Mesenteric fat pad (tissue), 1 donor: ENCODE data around the genes MIXL1 and ITPKB.

- PRO-cap: no peak
Measured at GRCh38 chr1:225890340-225890753, 1.4 kb upstream of the LEFTY1 start.

DNA sequence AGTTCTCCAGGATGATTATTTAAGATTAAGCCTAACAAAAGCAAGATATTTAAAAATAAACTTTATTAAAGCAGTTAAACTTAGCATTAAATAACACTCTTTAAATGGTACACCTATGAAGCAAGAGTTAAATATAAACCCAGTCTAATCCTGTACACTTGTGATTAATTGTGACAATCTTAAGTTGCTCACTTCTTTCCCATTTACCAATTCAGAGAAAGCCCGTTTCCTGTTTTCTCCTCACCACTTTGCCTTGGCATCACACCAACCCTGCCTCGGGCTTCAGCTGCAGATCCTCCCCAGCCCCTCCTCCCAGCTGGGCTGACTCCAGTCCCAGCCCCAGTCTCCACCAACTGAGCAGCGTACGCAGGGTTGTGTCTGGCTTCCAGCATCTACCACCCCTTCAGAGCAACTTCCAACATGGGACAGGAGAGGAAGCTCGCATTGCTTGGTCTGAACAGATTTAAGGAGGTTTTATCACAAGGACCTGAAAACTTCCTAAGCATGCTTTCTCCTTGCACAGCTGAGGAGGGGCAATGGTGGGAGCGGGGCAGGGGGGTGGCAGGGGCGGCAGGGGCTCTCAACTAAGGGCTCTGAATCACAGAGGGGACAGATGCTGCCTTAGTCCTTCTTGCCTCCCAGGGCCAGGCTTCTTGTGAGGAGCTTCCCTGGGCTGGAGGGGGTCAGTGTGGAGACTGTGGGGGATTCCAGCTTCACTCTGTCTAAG lies 4.1 kb downstream of the PYCR2 start:
- PRO-cap: no peak

DNA sequence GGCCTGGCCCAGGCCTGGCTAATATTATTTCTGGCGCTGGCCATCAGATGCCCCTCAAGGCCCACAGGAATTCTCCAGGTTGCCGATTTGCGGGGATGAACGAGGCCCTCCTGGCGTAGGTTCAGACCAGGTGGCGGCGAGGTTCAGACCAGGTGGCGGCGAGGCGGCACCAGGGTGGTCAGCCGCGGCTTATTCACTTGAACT lies 425 bp upstream of the PYCR2 start:
- PRO-cap: no peak

GRCh38 chr1:225975761-225976395 lies 23.3 kb downstream of the SDE2 start:
- PRO-cap: no peak

- PRO-cap: no peak
Measured at GRCh38 chr1:226075917-226076239, 13.4 kb downstream of the H3-3A start.

DNA sequence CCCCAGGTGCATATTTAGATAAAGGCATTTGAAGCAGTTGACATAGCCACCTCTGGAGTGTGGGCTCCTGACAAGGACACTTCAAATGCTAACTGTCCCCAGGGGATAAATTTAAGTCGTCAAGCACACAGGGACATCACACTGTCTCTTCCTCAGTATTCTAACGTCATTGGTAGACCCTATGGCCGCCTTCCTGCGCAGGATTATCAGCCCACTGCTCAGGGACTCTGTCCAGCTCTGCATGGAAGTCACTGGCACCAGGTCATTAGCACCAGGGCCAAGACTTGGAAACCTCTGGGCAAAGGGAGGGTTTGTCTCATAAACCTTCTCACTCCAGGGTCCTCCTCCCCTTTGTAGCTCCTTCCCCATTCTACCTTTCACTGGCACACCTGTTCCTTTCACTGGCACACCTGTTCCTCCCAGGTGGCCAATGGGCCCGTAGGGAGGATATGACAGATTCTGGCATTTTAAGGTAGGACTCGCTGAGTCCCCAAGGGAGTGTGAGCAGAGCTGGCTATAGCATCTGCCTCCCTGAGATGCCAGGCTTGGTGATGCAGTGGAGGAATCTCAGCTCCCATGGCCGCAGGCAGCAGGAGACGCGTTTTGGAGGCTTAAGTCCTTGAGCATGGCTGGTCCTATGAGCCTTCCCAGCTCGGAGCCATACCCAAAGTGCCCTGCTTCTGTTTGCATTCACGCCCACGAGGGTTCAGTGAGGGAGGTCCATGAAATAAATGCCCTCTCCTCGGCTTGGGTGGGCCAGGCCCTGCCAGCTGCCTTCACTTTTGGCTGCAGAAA lies 49.0 kb downstream of the H3-3A start:
- PRO-cap: no peak

- PRO-cap: no peak
Measured at GRCh38 chr1:226165683-226166291, 20.8 kb downstream of the ACBD3 start.

- PRO-cap: no peak
Measured at GRCh38 chr1:226223076-226223767, at the start of gene MIXL1. Gene MIXL1, plus strand, starts transcription at chr1:226223664.

DNA sequence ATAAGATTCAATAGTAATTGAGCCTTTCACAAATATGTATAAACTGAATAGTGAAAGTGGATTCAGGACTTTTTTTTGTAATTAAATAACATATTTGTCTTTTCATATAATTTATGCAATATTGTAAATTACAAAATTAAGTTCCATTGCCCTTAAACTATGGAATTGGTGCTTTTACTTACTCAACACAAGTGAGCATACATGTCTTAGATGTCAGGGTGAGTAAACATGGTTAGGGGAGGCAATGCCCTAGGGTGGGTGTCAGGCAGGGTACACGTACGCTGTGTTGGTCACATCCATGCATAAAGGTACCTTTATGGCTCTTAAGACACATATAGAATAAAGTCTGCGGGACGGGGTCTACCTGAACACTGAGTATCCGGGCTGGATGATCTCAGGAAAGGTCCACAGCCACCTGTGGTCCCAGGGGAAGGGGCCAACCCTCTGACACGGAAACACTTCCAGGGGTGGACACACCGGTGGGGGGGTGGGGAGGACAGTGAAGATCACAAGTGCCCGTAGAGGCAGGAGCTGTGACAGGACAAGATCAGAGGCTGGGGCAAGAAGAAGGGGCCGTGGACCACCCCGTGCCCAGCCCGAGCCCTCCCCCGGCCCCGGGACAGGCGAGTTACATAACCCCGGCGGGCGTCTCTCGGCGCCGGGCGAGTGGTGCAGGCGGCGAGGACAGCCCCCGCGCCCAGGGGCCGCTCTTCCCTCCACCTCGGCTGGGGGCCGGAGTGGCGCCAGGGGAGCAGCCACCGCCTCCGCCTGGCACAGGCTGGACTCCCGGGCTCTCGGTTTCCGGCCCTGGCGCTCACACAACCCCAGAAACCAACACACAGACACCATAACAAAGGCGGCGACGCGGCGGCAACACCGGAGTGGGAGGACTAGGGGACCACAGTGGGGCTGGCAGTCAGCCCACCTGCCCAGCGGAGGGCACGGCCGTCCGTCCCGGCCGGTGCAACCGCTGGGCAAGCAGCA lies 585 bp downstream of the LIN9 start:
- PRO-cap: no peak

DNA sequence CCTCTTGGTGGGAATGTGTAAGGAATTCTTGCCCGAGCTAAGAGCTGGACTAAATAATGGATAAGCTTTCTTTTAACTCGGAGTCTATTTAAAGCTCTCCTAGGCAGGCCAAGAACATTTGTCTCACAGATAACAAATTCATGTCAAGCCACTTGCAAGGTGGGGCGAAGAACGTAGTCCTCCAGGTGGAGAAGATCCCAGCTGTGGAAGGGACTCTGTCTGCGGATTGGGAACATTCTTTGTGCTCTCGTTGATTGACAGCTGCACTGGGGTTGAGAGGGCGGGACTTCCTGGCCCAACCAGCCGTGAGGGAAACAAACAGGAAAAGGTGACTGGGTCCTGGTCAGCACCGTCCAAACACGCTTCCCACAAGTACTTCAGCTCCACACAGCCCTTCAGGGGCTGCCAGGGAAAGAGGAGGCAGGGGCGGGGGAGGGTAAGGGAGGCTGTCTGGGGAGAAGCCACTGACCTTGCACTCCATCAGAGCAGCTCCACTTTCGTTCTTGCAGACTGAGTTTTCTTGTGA lies 21.8 kb upstream of the STUM start:
- PRO-cap: no peak

- PRO-cap: no peak
Measured at GRCh38 chr1:226626332-226627105, 78.0 kb downstream of the STUM start.

- PRO-cap: no peak
Measured at GRCh38 chr1:226678479-226679208, 60.4 kb downstream of the ITPKB start.

- PRO-cap: no peak
Measured at GRCh38 chr1:226682740-226683352, 56.2 kb downstream of the ITPKB start.

- PRO-cap: no peak
Measured at GRCh38 chr1:226699061-226699572, 40.0 kb downstream of the ITPKB start.

DNA sequence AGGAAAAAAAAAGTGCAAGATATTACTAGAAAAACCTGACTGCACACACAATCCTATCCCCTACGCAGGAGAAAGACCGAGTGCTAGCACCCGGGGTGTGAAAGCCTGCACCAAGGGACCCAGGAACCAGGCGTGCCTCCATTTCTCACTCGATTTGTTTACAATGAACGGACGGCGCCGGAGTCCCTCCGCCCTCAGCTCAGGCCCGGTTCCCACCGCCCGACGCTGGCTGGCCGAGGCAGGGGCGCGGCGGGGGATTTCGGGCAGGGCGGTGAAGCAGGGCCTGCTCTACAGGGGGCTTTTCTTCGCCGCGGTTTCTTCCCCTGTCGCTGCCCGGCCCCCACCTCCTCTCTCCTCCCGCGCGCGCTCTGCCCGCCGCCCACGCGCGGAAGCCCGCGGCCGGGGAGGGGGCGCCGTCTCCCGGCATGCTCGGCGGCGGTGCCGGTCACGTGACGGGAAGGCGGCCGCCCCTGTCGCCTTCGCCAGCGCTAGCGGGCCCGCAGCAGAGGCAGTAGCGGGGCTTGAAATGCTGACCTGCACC lies 35.8 kb downstream of the ITPKB start:
- PRO-cap: bidirectional peak, plus-strand start at position 448 of the sequence, minus-strand start at position 370 of the sequence

GRCh38 chr1:226717130-226717760 lies 21.8 kb downstream of the ITPKB start:
- PRO-cap: no peak

DNA sequence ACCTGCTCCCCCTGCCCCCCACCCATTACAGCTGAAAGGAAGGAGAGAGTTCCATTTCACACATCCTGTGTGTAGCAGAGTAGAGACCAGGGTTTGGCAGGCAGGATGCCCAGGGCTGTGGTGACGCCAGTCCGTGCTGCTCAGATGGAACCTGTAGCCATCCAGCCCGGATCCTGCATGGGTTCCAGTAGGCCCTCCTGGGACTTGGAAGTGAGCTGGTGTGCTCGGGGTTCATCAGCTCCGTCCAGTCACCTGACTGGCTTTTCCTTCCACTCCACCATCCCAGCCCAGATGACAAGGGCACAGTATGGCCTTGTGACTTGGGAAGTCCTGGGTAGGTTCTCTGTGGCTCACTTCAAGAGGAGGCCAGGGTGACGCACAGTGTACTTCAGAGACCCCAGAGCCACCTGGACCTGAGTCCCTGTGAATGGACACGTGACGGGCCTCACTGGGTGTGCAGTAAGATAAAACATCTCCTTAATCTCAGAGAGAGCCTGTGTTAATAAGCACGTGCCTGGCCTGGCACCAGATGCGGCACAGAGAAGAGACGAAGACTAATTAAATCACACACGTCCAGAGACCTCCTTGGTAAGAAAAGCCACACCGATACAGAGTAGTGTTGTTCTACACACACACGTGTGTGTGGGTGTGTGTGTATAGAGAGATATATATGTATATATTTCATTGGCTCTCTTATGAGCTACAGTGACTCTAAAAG lies 16.0 kb downstream of the ITPKB start:
- PRO-cap: no peak

DNA sequence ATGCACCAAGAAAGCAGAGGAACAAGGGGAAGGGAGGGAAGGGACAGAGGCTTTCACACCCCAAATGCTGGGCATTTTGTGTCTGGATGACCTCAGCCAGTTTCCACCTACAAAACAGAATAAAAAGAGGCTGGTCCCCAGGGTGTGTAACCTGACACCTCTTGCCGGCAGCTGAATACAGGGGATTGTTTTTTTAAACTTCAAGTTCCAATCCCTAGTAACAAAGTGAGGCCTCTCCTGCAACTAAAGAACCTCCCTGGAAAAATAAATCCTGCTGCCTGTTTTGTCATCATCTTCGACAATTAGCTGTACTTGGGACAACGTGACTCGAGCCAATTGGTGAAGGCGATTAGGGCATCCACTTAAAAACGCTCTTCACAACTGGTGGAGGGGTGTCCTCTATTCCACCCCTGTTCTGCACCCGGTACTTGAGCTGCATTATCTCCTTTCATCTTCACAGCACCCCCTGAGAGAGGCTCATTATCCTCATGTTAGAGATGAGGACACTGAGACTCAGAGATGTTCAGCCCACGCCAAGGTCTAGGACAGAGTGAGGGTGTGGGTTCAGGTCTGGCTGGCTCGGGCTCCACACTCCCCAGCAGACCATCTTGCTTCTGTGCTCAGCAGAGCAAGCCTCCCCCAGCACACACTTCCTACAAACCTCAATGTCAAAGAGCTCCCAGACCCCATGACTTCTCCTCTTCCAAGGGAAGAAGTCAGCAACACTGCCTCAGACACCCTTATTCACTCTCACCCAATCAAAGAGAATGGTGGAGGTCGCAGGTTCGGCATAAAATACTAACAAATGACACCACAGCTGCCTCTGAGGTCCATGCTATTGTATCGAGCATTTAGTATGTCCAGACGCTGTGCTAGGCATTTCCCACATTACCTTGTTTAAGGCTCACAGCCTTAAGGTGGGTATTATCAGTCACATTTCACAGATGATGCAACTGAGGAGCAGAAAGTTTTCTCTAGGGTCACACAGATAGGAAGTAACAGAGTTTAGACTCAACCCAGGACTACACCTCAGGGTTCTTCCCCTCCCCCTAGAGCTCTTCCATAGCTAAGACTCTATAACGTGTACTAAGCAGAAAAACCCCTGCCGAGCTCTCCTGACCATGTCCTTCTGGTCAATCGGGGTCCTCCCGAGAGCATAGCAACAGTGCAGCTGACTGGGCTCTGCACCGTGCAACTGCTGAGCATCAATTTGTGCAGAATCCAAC lies 15.0 kb downstream of the ITPKB start:
- PRO-cap: no peak

DNA sequence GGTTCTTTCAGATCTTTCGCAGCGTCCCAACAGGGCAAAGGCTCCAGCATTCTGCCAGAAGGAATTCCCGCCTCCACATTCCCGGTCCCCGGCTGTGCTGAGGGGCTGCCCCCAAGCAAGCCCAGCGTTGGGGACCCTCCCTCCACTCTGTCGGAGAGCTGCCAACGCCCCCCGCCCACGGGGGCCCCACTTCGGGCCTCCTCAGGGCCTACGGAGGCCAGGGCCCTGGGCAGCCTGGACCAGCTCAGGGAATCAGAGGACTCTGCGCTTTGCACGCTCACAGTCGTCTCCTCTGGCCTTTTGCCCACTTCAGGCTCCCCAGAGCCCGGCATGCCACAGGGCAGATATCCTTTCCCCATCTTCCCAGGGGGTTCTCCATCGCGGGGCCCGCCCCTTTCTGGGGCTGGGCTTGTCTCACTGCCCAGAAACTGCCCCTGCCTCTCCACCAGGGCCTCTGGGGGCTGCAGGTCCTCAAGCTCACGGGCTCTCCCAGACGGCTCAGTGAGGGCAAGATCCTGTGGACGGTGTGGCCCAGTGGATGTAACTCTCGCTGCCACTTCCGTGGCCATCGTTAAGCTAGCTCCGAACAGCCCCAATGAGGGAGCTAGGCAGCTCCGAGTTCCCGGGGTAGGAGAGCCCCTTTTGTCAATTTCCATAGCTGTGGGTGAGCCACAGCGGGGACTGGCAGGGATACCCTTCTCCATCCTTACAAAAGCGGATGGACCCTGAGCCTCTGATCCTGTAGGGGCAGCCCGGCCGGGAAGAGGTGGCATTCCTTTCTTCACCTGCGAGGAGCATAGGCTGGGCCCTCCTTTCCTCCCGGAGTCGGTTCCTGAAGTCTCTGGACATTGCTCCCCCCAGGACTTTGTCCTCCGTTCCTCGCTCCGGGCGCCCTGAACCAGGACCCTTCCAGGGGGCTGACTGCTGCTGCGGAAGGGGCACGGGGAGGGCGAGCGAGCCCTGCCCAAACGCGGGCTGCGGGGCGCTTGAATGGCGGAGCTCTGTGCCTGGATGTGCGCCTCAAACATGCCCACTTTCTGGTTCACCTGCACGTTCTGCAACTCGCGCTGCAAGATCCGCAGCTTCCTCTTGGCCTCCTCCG lies 2.7 kb downstream of the ITPKB start:
- PRO-cap: no peak

DNA sequence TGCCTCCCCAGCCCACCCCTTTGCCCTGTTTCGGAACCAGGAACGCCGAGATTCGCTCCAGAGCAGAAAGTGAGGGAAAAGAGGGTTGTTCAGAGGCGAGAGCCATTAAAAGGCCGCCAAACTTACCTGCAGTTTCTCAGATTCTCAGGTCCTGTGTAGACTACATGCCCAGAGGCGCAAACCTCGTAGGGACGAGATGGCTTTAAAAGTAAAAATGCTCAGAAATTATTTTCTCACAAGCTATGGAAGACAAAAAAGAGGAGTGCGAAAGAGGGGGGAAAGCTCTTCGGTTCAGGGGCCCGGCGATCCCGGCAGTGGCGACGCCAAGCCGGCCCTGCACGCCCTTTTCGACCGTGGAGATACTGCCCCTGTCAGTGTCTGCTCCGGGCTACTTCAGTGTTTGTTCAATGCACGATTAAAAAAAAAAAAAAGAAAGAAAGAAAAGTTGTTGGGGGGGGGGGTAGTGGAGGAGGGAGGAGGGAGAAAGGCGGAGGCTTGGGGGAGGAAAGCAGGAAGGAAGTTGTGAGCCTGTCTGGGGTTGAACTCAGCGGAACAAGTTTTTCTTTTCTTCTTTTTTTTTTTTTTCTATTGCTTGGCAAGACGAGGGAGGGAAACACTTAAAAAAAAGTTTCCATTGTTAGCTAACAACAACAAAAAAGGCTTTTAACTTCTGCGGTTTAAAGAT lies at the start of gene ITPKB:
ITPKB (minus strand) TSS at position 368 of the 685 bp plus-strand sequence.
- PRO-cap: unidirectional peak, minus-strand start at position 364 of the sequence